PC-3 (cell line): Measurements from ENCODE around the gene SPDYE15.

DNA sequence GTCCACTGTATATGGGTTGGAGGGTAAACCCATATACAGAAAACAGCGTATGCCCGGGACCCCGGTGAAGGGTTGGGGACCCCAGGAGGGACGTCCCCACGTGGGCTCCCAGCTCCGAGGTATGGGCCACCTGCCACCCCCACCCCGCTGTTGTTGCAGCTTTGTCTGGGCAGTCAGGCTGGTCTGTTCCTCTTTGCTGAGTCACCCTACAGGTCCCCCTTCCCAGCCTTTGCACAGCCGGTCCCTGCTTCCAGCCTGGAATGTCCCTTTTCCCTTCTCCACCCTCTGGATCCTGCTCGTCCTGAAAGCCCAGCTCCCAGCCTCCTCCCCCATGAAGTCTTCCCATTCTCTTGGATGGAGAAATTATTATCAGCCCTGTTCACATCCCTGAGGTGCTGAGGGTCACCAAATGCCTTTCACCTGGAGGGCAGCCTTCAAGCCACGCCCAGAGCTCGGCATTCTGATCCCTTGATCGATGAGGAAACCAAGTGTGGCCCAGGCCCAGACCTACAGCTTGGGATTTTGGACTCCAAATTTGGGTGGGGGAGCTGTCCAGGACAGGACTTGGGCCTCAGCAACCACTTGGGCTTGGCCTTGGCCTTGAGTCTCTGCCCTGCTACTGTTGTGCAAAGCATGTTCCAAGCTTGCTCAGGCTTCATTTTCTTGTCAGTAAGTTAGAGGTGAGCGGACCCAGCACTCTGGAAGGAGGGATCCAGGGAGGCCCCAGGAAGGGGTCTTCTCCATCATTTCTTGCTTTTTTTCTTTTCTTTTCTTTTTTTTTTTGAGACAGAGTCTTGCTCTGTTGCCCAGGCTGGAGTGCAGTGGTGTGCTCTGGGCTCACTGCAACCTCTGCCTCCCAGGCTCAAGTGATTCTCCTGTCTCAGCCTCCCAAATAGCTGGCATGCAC, 2.7 kb downstream of the CLDN4 start:
- RAMPAGE, long total RNA: no peak

DNA sequence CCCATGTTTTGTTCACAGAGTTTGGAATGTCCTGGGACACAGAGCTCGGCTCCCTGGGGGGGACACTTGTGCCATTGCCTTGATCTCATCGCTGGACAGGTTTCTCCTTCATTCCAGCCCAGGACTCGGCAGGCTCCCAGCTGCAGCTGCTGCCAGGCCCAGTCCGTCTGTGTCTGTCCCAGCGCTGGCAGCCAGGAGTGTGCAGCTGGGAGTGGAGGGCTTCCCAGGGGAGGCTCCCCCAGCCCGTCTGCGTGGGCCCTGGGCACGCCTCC, 32.6 kb downstream of the TMEM270 start:
- RAMPAGE, long total RNA: no peak

- RAMPAGE, long total RNA: no peak
These were observed 41.7 kb upstream of the ELN start for GRCh38 chr7:73986100-73986878.

DNA sequence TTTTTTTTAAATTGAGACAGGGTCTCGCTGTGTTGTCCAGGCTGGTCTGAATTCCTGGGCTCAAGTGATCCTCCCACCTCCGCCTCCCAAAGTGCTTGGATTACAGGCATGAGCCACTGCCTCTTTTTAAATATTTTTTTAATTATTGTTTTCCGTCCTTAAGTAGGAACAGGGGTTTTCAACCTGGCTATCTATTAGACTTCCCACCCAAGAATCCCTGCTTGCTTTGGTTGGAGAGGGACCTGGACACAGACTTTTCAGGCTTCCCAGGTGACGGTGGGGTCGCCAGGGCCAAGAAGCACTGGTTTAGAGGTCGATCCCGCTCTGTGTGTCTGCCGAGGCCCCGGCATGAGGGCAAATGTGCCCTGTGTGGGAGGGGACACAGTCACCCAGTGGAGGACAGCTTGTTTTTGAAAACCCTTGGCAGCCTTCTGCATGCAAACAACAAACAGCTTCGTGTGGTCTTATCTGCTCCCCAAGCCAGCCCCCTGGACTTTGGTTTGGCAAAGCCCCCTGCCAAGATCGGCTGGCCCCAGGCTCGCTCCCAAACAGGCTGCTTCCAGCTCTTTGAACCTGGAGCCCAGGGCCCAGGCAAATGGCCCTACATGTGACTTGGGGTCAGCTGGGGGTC, 2.7 kb downstream of the ELN start:
- RAMPAGE, long total RNA: no peak

DNA sequence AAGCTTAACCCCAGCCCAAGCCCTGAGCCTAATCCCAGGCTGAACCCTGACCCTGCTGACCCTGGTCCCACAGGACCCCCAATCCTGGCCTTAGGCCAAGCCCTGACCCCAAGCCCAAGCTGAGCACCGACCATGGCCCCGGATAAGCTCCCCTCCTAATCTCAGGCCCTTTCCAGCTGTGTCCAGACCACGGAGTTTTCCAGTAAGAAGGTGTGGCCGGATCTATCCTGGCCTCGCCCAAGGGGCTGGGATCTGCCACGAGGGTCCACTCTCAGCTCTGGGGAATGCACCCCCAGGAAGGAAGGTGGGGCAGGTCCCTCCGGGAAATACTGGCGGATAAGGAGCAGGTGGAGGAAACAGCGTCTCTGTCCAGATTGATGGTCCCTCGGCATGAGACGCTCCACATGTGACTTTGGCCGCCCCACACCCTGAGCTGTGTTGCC, 10.3 kb downstream of the ELN start:
- RAMPAGE, long total RNA: no peak

GRCh38 chr7:74196745-74197059, 13.1 kb upstream of the LAT2 start:
- RAMPAGE, long total RNA: no peak

GRCh38 chr7:74215783-74216292, 6.0 kb downstream of the LAT2 start:
- RAMPAGE, long total RNA: no peak

GRCh38 chr7:74231162-74231788, 21.5 kb downstream of the LAT2 start:
- RAMPAGE, long total RNA: no peak

- RAMPAGE, long total RNA: no peak
These were observed 1.9 kb upstream of the CLIP2 start for GRCh38 chr7:74287318-74287720.

- RAMPAGE, long total RNA: no peak
These were observed 17.6 kb downstream of the CLIP2 start for GRCh38 chr7:74306534-74307539.

DNA sequence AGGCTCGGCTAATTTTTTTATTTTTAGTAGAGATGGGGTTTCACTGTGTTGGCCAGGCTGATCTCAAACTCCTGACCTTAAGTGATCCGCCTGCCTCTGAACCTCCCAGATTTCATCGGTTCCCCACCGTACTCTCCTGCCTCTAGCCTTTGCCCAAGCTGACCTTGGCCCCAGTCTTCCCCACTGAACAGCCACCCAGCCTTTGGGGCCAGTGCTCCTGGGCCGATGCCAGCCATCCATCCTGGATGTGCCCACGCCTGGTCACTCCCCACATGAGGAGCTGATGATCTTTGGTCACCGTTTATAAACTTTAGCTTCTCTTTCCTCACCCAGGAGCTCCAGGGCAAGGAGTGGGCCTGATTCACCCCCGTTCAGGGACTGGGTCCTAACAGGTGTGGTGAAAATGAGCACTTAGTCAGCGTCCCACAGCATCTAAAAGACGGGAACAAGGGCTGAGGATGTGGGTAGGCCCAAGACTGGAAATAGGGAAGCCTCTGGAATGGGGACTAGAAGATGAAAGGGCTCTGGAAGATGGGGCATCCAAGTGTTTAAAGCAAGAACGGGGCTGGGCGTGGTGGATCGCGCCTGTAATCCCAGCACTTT, 22.9 kb downstream of the GTF2IRD1 start:
- RAMPAGE, long total RNA: no peak

GRCh38 chr7:74653730-74654256, 3.7 kb upstream of the GTF2I start:
- RAMPAGE, long total RNA: no peak

- RAMPAGE, long total RNA: no peak
These were observed 1.6 kb upstream of the GTF2I start for GRCh38 chr7:74655990-74656286.

- RAMPAGE, long total RNA: no peak
These were observed 49.3 kb upstream of the NCF1 start for GRCh38 chr7:74724494-74724960.

GRCh38 chr7:75028679-75029346, 44.8 kb downstream of the RCC1L start:
- RAMPAGE, long total RNA: no peak

DNA sequence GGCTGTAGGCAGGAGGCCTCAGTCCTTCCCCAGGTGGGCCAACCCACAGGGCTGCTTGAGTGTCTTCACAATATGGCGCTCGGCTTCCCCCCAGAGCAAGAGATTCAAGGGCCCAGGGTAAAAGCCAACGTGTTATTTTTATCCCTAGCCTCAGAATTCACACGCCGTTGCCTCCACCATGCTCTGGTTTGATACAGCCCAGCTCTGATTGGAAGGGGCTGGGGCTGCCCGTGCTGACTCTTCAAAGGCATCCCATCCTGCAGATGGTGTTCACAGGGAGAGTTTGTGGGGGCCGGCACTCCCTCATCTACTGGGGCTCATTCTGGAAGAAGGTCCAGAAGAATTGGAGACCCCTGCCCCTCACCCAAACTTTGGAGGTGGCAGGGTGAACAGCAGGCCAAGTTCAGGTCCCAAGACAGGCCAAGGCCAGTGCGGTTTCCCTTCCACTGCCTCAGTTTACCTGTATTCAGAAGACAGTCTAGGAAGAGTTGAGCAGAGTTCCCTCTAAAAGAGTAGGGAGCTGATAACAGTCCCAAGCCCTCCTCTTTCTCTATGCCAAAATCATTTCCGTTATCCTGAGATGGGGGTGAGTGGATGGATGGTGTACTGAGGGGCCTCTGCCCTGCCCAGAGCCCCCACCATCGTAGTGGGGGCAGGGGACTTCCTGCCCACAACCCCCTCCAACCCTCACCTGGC, 42.9 kb downstream of the RCC1L start:
- RAMPAGE, long total RNA: no peak

DNA sequence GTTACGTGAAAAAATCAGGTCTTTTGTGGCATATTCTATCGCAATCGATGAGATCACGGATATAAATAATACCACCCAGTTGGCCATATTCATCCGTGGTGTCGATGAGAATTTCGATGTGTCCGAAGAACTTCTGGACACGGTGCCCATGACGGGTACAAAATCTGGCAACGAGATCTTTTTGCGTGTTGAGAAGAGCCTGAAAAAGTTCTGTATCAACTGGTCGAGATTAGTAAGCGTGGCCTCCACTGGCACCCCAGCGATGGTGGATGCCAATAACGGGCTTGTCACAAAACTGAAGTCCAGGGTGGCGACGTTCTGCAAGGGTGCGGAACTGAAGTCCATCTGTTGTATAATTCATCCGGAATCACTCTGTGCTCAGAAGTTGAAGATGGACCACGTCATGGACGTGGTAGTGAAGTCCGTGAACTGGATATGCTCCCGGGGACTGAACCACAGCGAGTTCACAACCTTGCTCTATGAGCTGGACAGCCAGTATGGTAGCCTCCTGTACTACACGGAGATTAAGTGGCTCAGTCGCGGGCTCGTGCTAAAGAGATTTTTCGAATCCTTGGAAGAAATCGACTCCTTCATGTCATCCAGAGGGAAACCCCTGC, 55.8 kb downstream of the GTF2IRD2B start:
- RAMPAGE, long total RNA: no peak

GRCh38 chr7:75335056-75335578, at the start of gene SPDYE15:
SPDYE15 (plus strand) TSS chr7:75335343.
- RAMPAGE, long total RNA: no peak

DNA sequence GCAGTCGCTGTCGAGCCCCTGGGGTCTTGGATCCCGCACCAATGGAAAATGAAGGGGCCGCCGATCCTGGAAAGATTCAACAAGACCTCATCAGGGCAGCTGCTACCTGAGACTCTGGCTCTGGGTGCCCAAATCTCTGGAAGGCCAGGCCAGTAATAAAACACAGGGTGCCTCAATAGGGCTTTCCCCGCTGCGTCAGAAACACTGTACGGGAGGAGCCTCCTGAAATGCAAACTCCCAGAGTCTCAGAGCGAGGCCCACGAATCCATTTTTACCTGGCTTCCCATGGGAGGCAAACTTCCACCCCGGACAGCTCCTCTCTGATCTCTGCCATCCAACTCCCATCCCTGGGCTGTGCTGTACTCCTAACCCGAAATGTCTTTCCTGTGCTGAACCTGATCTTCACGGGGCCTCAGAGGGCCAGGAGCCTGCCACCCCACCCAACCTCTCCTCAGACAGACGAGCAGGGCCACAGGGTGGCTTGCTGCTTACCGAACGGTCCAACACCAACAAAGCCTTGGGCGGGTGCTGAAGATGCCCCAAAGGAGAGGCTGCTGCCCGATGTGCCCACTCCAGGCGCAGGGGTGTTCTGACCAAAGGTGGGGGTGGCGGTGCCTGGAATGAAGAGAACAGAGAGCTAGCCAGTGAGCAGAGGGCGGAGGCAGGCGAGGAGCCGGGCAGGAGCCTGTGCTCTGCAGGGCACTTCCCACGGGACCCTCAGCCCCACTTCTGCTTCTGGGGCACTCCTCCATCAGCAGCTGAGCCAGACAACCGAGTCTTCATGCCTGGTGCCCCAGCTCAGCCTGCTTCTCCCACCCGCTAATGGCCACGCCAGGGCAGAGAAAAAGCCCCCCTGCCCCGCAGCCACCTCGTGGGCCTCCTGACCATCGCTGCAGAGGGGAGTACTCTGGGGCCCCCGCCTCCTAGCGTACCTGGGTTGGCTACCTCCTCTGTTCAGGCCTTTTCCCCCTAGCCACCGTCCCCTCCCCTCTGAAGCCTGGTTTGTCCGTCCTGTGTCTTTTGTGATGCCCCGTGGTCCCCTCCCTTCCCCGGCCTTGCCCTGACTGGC, 23.7 kb downstream of the TRIM73 start:
- RAMPAGE, long total RNA: no peak

DNA sequence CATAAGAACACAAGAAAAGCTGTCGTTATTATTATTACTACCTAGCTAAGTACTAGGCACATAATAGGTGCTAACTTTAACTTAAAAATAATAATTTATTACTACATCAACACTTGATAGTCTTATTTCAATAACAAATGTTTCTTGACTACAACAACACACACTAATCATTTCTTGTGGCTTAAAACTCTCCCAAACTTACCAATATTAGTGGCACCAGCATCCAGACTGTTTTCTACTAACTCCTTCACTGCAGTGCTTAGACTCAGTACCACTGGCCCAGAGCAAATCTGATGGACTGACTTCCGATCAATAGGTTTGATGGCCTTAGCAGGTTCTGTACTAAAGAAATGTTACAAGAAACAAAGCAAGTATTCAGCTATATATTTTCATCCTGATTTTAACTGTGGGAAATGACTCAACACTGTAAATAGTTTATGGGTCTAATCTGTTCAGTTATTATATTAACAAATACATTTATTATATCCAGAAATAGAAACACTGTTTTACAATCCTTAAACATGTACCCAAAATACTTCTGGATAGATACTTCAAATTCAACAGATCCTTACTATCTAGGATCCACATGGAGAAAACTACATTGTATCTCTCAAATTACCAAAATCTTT, 22.4 kb downstream of the SPDYE5 start:
- RAMPAGE, long total RNA: no peak